Measurements from ENCODE around the genes MAPK1IP1L, DLGAP5 and ATG14.

DNA sequence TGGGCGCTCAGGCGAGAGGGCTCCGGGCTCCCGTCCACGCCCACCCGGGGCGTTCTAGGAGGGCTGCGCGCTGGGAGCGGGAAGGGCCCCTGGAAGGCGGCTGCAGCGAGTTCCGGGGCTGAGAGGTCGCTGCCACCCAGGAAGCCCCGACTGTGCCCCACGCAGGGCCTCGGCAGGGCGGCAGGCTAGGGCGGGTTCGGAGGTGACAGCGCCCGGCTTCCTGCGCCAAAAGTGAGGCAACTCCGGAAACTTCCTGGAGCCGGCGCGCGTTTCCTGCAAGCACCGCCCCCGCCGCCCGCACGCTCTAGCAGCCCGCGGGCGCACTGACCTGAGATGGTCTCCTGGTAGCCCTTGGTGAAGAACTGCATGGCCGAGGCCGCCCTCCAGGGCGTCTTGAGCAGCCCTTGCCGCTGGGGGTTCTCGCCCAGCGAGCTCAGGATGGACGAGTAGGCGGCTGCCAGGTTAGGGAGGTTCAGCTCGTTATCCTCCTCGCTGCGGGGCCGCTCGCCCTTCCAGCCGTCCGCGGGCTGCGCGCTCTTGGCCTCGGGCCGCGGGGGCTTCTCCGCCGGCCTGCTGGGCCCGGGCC, 540 bp downstream of the GCH1 start:
- PRO-cap, result bidirectional peak, plus-strand start at position 269 of the sequence, minus-strand start at position 204 of the sequence

DNA sequence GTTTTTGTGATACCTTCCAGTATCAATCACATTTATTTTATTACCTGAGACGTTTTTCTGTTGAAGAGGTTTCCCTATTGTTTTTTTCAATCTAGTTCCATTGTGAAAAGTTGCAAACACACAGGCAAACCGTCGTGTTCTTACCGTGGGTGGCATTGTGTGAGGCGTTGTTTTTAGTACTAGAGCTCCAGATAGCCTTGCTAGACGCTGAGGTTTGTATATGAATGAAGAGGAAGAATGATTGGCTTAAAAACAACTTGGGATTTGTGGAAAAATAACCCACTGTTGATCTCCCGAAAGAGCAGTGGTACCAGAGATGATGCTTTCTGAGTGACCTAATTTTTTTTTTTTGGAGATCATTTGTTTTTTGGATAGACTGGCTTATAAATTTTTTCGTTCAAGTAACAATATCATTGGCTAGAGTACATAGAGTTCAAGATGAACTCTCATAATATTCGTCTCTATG, 1.1 kb downstream of the SOCS4 start:
- PRO-cap, result no peak

DNA sequence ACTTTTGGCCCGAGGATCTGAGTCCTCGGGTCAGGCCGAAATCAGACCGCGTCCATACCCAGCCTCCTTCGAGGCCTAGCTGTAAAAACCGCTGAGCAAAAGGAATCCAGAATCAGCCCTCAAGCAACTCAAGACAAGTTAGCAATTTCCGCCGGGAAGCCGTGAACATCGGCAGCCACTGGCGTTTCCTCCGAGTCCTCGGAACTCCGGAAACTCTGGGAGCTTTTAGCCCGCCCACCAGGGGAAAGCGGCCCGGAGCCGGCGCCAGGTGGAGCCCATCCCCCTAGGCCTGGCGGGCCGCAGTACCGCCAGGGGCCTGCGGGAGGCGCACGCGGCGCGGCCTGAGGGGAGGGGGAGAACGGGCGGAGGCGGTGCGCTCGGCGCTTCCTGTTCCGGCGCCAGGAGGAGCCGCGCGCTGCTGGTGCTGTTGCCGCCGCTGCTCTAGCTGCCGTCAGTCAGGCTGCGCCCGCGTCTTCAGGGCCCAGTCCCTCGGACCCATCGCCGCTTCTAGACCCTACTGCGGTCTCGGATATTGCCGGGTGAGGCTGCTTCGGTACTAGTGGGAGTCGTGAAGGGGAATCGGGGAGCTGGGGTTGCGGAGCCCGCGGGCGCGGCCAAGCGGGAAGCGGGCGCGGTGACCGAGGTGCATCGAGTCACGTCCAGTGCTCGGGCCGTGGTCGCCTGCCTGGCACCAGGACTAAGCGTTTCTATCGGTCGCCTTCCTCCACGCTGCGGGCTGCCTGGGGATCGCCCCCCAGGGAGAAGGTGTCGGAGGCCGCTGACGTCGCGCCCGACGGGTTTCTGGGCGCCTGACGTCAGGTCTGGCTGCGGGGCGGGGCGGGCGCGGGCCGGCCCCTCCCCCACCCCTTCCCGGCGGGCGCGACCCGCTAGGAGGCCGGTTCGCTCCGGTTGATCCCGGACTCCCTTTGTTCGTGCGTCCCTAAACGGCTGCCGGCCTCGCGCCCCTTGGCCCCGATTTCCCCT, at the start of gene MAPK1IP1L:
MAPK1IP1L (plus strand) TSS at position 383 of the 984 bp plus-strand sequence.
- PRO-cap, result bidirectional peak, plus-strand start at position 401 of the sequence, minus-strand start at position 200 of the sequence; bidirectional peak, plus-strand start at position 929 of the sequence, minus-strand start at position 738 of the sequence

DNA sequence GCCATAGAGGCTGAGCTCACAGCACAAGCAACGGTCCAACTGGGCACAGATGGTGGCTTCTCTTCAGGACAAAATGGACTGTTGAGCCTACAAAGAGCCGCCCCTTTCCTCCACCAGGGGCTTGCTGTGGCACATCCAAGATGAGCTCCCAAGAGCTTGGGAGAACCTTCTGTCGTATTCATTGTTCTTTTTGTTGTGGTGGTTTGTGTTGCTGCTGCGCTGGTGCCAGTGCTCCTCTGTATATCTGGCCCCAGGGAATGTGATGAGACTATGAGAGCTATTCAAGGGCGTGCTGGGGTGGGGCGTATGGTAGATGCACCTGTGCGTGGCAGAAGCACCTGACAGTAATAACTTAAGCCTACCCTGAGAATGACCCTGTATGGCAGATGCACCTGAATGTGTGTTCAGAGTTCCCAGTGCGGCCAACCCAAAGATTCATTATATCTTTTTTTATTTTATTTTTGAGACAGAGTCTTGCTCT, 17.8 kb upstream of the LGALS3 start:
- PRO-cap, result no peak

DNA sequence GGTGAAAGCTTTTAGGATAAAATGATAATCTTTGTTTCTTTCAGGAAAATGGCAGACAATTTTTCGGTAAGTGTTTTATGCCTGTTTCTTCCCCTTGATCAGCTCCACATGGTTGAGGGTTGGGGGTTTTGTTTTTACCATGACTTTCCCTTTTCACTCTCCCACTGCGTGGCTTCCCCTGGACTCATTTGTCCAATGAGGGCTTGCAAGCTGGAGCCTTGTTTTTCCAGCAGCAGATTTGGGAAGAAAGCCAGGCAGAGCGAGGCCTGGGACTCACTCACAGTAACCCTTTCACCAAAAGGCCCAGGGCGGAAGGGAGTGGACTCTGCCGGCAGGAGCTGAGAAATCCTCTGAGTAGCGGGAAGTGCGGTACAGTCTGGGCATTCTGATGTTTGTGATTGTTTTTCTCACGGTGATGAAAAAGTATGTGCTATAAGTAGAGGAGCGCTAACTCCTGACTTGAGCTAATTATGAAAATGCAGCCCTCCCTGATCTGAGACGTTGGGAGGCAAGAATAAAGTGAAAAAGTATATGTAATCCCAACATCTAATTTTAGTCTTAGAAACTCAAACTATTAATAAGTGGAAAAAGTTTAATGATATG, 8.4 kb downstream of the LGALS3 start:
- PRO-cap, result bidirectional peak, plus-strand start at position 297 of the sequence, minus-strand start at position 190 of the sequence

DNA sequence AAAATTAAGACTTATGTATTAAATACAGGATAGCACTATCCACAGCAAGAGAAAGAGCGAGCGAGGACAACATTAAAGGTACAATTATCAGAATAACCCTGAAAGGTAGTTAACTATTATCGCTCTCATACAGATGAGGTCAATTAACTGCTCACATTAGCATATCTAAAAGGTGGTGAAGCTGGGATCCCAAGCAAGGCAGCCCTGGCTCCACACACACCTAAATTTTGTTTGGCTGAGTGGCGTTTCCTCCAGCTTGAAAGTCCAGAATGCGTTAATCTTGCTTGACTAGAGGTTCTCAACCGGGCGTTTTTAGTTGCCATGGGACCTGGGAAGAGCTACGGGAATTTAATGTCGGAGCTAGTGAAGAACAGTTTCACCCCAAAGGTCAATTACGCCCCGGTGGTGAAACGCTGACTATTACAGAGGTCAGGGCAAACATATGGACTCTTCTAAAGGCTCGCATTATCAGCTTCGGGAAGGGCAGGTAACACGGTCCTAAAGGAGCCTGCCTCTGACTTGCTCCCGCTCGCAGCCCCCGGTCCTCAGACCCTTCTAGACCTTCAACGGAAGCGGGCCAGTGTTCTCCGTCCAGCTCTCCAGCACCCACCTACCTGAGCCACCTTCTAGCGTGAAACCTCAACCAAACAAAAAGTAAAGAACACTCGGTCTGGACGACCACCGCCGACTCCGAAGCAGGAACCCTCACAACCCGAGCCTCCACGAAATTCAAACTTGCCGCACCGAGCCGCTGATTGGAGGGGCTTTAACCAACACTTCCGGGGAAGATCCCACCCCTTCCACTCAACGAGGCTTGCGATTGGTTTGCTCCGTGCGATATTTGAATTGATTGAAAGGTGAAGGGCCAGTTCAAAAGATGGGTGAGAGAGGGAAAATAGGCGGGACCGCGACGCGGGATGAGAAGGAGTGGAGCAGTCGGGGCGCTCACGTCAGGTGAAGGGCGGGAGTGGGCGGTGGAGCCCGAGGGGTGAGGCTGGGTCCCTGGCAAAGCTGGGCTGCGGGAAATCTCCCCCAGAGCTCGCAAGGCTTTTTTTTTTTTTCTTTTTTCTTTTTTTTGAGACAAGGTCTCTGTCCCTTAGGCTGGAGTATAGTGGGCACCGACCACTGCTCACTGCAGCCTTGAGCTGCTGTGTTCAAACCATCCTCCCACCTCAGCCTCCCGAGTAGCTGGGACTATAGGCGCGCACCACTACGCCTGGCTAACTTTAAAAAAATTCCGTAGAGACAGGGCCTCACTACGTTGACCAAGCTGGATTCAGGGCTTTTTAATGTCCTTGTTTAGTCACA, at the start of gene DLGAP5:
DLGAP5 (minus strand) TSS at position 737 of the 1,308 bp plus-strand sequence.
- PRO-cap, result unidirectional peak, plus-strand start at position 967 of the sequence

DNA sequence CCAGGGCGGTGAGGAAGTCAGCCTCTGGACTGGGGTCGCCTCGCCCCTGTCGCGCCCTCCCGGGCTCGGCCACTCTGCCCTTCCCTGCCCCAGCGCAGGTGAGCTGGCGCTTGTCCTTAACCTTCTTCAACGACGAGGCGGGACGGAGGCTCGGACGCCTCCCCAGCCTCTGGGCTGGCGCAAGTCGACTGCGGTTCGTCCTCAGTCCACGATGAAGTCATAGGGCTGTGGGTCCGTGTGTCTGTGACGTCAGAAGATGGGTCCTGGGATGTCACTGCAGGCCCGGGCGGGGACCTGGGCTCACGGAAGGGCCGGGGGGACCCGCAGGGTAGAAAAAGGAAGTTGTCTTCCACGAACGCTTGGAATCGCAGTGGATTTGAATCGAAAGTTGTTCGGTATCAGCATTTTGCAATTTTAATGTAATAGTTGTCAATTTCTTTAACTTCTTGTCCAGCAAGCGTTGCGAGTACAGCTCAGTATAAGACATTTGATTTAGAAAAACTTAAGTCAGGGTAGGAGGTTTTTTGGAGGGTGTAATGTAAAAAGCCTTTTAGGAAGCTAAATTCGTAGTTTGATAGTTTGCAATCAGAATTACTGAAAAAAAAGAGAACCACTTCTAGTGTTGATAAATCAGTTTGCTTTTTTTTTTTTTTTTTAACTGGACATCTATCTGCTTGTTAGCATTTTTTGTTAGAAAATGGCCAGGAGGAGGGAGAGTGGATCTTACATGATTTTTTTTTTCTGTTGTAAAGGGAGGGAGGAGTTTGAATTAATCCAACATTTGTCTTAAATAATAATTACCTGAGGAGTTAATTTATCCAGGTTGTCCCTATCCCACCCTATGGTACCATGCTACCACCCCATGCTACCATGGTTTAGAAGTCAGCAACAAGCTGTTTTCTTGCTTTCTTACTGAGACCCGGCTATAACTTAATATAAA, 936 bp downstream of the FBXO34 start:
- PRO-cap, result bidirectional peak, plus-strand start at position 279 of the sequence, minus-strand start at position 171 of the sequence

DNA sequence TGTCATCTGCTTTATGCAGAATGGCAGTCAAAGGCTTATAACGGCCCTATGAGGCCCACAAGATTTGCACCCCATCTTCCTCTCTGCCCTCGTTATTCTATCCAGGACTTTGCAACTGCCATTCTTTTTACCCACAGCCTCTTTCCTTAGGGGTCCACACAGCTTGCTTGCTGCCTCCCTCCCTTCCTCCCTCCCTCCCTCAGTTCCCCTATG, 33.3 kb downstream of the ATG14 start:
- PRO-cap, result no peak

DNA sequence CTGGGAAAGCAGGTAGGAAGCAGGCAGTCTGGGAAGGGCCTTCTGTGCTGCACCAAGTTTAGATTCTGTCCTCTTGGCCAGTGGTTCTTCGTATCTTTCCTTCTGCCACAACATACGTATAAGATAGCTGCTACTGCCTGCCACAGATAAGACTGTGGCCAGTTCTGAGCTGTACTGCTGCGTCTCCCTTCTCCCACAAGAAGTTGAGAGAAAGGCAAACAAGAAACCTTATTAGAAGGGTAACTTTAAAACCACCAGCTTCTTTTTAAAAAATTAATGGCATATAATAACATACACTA, 27.8 kb downstream of the ATG14 start:
- PRO-cap, result no peak

- PRO-cap, result bidirectional peak, plus-strand start at chr14:55411942, minus-strand start at chr14:55411810
Measured at GRCh38 chr14:55411191-55412309, at the start of gene ATG14. ATG14 (minus strand) TSS chr14:55411830.

- PRO-cap, result no peak
Measured at GRCh38 chr14:55446749-55447403, 6.5 kb upstream of the TBPL2 start.

DNA sequence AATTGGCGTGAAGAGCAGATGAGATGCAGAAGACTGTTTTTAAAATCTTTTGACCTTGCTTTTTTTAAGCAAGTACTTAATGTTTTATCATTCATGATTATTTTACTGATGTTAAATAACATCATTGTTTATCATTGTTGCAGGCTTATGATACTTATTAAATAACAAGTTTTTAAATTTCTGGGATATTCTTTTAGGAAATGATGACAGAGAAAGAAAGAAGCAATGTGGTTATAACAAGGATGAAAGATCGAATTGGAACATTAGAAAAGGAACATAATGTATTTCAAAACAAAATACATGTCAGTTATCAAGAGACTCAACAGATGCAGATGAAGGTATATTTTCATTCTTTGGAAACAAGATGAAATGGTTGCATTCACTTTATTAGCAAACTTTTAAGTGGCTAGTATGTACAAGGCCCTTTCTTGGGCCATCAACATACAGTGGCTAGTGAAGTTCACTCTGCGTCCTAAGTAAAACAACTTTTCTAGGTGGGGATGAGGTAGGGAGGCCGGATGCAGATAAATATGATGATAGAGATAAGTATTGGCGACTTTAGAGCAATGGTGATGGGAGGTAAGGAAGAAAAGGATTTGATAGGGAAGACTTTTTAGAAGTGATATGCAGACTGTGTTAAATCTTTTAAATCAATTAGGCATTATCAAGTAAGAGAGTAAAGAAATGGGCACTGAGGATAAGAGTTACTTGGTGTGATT, 49.9 kb downstream of the KTN1 start:
- PRO-cap, result no peak

DNA sequence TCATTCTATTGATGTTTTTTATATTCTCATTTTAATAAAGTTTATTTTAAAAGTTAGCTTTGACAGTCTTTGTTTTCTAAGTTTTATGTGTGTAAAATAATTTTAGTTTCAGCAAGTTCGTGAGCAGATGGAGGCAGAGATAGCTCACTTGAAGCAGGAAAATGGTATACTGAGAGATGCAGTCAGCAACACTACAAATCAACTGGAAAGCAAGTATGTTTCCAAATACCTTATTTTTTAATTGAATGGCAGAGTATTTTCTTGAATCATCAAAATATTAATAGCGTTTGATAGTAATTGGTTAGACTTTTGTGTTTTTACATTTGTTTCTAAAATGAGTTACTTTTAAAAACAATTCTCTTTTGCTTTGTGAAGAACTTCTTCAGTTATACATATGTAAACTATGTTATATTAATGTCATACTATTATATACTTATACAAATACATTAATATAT, 53.1 kb downstream of the KTN1 start:
- PRO-cap, result no peak

- PRO-cap, result no peak
Measured at GRCh38 chr14:55636315-55636818, 56.4 kb downstream of the KTN1 start.

- PRO-cap, result no peak
Measured at GRCh38 chr14:55661404-55661813, 81.4 kb downstream of the KTN1 start.

GRCh38 chr14:56124440-56125165, 6.4 kb downstream of the PELI2 start:
- PRO-cap, result no peak

DNA sequence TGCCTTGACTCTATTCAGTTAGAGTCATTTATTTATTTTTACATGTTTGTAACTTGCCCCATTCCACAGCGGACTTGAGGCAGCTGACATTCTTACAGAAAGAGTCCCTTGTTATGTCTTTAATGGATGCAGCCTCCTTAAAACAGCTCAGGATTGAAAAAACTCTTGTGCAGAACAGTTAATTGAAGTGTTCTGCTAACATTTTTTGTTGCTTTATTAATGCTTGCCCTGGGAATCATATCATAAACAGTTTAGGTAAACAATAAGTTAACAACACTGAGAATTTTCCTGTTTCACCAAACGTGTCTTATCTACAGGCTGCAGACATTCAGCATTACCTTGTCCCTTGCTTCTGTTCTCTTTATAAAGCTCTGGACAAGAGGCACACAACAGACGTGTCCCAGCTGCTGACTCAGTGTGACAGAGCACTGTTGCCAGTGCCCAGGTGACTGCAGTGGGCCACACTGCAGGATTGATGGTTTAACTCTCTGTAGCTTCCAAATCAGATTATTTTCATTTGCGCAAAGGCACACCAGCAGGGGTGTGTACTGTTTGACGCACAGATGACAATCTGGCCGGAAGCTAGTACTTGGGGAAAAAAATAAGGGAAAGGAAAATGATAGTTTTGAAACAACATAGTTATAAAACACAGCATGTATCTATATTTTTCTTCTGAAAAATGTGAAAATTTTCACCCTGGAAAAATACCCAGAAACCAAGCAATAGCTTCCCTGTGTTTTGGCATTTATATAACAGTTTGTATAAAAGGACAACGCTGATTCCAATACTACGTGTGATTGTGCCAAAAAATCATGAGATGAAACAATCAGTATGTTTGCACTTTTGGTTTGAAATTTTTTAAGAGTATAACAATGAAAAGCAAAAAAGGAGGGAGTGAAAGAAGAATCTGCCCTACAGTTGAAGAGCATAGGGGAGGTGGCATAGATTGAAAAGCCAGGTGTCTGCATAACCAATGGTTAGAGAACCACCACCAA, 101.8 kb downstream of the PELI2 start:
- PRO-cap, result no peak

GRCh38 chr14:56639994-56641145, 60.8 kb downstream of the TMEM260 start:
- PRO-cap, result no peak

- PRO-cap, result no peak
Measured at GRCh38 chr14:56798000-56799021, 12.0 kb downstream of the OTX2 start.

DNA sequence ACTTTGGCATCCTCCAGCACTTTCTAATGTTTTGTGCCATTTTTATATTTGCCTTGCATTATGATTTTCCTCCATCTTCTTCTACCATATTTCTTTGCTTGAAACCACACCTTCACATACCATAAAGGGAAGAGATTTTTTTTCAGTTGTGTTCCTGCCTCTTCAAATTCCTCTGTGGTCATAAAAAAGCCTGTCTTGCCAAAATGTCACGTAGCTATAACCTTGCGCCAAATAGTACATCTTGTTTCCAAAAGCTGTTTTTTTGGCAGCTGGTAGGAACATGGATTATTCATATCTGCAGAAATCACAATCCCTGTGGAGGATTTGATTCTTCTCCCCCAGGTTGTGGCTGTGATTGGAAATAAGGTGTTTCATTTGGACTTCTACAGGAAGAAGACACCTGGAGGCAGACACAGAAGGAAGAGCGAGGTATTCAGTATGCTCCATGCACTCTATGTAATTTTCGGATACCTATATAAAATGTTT, 133.6 kb upstream of the SLC35F4 start:
- PRO-cap, result no peak